Skin of body (tissue), 2 donors: ENCODE measurements around the gene MEF2D.

GRCh38 chr1:156052758-156053161 is 838 bp downstream of the UBQLN4 start:
- RAMPAGE, long total RNA: no peak

GRCh38 chr1:156053162-156053232 is 601 bp downstream of the UBQLN4 start:
- RAMPAGE, long total RNA: no peak

DNA sequence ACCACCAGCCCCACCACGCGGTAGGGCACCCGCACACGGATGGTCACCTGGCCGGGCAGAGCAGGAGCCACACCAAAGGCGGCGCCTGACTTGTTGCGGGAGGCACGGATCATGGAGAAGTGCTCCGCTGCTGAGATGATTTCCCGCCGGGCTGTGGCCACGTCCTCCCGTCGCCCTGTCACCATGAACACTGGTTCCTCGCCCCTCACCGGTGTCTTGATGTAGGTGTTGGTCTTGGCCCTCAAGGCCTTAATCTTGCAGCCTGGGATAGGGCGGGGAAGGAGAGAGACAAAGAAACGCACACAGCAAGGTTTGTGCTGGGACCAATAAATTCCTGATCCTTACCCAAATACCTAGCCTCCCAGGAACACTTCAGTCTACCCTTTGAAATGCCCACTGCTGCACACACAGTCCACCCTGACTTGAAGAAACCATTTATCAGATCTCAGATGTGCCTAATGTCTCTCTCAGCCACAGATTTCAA is 4.8 kb downstream of the MEX3A start:
- RAMPAGE, long total RNA: no peak

- RAMPAGE, long total RNA: no peak
These were observed 14.4 kb upstream of the LMNA start for GRCh38 chr1:156099915-156100642.

- RAMPAGE, long total RNA: no peak
These were observed 6.7 kb downstream of the LMNA start for GRCh38 chr1:156121039-156121856.

DNA sequence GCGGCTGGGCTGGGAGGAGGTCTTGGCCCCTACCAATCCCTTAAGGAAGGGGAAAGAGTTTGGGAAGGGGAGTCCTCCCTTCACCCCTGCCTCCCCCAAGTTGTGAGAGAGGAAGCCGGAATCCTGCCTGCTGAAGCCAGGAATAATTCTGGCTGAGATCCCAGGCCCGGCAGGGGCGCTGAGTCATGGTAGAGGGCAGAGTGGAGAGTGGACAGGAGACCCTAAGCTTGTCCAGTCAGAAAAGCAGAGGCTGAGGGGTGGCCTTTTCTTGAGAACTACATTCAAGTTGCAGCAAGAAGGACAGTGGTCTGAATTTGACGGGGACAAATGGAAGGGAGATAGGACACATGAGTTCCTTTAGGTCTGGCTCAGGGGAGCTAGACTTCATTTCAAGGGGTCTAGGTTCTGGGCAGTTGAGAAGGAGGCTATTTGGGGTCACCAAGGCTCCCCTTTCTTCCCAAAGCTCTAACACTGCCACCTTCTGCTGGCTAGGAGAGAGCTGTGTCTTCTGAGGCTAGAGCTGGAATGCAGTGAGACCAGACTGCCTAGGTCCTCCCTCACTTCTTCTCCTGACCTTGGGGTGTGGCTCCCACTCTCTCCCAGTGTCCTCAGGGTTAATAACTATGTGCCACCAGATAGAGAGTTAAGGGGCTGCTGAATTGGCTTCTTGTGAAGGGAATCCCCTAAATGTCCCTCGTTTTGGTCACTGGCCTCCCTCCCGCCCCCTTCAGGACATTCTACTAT is 8.5 kb downstream of the LMNA start:
- RAMPAGE, long total RNA: no peak

- RAMPAGE, long total RNA: no peak
These were observed 6.8 kb upstream of the SEMA4A start for GRCh38 chr1:156146312-156147217.

GRCh38 chr1:156160694-156161933 is 7.7 kb downstream of the SEMA4A start:
- RAMPAGE, long total RNA: no peak

GRCh38 chr1:156199284-156199888 is 5.5 kb downstream of the SLC25A44 start:
- RAMPAGE, long total RNA: no peak

- RAMPAGE, long total RNA: no peak
These were observed 2.6 kb upstream of the PMF1 start for GRCh38 chr1:156210126-156210740.

GRCh38 chr1:156245683-156246430 is 2.0 kb downstream of the PAQR6 start:
- RAMPAGE, long total RNA: no peak

- RAMPAGE, long total RNA: no peak
These were observed 12.0 kb upstream of the RHBG start for GRCh38 chr1:156356901-156357443.

GRCh38 chr1:156421056-156422068 is 52.4 kb downstream of the RHBG start:
- RAMPAGE, long total RNA: no peak

DNA sequence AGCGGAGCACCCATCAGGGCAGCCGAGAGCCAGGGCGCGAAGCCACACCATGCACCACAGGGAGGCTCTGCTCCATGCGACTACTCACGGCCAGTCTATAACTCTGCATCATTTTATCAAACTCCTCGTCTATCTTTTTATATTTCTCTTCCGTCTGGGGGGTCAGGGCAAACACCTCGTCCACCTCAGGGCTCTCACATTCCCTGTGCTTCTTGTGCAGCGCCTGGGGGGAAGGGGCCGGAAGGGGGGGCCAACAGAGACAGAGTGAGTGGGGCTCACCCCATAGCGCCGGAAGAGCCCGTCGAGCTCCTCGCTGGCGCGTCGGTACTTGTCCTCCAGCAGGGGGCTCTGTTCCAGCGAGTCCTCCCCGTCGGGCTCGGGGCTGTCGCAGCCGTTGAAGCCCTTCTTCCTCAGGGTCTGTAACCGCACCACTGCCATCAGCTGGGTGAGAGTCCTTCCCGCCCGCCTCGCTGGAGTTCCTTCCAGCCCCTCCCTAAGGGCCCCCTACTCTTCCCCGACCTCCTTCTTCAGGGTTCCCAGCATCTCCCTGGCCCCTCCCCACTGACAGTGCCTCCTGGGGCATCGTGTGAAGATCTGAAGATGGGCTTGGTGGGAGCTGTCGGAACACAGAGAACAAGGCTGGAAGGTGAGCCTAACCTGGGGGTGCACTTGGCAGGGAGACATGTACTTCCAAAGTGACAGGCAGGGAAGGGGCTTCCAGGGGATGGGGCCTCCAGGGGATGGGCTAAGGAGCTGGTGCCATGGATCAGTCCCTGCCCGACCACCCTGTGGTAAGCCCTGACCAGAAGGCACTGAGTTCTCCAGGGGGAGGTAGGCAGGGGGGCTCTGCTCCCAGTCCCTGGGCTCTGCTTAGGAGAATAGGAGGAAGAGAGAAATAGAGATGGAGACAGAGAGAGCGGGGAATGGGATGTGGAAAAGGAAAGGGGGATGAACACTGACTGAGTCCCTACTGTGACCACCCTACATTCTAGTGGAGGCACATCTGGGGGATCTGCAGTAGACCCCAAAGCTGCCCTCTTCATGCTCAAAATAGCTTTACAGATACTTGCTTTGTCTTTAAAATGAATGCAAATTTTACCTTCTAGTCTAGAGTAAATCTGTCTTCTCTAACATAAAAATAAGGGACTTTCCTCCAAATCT is 19.6 kb downstream of the MEF2D start:
- RAMPAGE, long total RNA: no peak

- RAMPAGE, long total RNA: no peak
These were observed 9.4 kb downstream of the MEF2D start for GRCh38 chr1:156491245-156491592.

- RAMPAGE, long total RNA: no peak
These were observed 4.2 kb downstream of the MEF2D start for GRCh38 chr1:156496108-156496973.

DNA sequence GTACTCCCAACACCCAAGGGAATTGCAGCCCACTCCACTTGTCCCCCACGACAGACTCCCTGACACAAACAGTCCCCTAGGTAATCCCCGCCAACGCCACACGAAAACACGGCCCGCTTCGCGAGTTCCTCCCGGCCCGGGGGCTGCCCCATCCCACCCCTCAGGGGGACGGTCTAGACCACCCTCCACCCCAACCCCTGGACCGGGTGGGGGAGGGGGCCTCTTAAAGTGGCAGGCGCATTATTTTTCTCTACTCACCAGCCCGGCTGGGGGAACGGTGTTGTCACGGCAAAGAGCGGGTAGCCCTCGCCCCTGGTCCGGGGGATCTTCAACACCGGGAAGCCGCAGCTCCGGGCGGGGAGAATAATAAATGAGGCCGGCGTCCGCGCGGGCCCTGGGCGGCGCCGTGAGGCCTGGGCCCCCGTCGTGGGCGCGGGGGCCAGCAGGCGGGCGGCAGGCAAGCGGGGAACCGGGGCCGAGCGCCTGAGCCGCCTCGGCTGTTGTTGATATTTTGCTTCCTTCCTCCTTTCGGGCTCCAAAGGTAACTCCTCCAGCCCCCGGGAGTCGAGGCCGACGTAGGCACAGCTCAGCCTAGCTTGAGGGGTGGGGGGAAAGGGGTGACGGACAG is at the start of gene MEF2D:
MEF2D (minus strand) TSS at position 548 of the 628 bp plus-strand sequence.
- RAMPAGE, long total RNA: no peak

DNA sequence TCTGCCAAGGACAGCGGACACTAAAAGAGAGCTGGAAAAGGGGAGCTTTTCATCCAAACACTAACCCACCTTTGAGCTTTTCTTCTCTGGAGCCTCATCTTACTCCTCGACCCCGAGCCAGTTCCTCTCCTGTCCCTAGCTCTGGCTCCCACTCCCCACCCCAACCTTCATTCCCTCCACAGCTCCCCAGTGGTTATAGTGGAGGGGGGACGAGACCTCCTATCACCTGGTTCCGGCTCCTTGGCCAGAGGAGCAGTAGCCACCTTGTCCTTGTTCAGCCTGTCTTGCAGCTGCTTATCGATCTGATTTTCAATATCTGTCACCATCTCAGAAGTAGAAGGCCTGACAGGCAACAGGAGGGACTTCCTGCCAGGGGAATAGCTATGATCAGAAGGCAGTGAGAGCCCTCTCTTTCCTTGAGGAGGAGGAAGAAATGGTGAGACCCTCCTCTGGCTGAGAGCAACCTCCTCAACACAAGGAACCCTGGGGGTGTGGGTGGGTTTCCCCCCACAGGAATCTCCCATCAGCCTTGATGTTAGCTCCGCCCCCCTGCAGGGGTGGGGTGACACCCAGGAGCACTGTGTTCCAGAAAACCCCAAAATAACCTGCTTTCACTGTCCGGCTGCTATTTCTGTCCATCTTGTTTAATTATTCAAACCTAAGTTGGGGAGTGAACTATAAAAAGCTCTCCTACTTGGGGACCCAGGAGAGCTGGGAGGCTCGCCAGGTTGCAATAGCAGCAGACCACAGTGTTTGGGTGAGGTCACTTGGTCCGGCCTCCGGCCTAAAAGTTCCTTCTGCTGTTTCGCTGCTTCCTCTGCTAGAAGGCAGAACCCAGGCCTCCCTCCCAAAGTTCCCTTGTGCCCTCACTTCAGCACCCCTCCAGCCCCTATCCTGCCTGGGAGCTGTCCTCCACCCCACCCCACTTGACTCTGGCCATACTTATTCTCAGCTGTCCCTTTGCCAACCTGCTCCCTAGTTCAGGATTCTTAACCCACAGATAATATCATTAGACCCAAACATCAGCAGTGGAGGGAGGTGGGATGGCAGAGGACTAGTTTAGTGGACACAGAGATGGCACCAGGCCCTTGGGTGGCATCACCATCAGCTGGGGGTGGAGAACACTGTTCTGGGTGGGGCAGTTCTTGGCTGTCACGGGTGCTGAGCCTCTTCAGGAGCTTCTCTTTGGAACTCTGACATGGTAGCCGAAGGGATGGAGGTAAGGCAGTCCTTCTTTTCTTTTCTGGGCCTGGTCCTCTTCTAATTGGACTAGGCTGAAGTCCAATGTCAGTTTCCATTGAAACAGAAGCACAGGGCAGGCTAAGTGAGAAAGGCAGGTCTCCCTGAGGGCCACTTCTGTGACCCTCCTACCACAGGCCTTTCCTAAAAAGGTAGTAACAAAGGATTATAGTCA is 7.9 kb upstream of the MEF2D start:
- RAMPAGE, long total RNA: no peak

DNA sequence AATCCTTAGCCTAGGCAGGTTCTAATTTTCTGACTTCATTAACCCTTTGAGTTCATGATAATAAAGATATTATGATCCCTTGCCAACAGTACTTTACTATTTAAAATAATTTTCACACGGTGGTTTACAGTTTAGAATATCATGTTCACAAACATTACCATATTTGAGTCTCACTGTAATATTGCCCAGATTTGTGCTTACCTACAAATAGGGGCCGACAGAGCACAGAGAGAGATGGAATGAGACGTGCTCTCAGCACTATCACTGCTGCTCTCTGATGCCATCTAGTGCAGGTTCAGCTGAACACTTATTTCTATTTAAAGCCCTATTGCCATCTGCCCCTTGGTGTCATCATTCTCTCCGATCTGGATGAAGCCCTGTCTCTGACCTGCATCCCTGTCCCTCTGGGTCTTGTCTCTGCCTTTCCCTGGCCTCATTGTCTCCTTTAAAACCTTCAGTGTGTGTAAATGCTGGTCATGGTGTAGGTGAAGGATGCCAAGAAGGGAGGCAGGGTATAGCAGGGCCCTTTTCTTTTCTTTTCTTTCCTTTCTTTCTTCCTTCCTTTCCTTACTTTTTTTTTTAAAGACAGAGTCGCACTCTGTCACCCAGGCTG is 11.1 kb upstream of the HAPLN2 start:
- RAMPAGE, long total RNA: no peak

- RAMPAGE, long total RNA: no peak
These were observed 4.9 kb downstream of the HAPLN2 start for GRCh38 chr1:156623820-156624859.